Hair follicular keratinocyte (primary cell): ENCODE results near the genes DYNAP and NEDD4L.

DNA sequence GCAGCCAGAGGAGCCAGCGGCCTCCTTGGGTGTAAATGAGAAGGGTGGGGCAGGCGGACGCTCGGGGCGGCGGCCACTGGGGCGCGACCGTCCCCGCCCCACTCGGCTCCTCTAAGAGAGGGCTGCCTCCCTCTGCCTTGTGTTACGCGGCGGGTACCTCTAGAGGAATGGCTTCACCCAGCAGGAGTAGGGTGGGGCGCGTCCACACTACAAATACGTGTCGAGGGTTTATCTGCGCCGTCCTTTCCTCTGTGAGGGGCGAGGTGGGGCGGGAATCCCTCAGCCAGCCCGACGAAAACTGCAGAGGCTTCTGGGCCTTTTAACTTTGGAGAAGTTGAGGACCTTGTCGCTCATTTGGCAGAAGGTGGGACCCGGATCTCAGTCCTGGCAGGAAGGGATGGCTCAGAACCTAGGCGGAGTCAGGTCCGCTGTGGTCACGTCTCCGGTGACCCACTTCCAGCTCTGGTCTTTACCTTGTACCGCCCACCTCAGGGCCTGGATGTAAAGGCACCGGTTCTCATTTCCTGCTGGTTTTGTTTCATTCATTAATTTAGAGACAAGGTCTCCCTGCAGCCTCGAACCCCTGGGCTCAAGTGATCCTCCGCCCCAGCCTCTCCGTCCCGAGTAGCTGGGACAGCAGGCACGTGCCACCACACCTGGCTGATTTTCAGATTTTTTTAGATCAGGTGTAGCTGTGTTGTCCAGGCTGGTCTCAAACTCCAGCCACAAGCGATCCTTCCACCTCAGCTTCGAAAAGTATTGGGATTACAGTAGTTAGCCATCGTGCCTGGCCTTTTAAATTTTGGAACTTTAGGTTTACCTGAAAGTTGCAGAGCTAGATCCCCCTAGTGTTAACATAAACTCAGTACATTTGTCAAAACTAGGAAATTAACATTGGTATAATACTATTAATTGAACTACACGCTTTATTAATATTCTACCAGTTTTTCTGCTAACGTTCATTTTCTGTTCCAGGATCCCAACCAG is 645 bp downstream of the POLI start:
- RAMPAGE, long total RNA, result no peak

- RAMPAGE, long total RNA, result no peak
Observed at GRCh38 chr18:54591125-54591477, at the start of gene DYNAP. Gene DYNAP, plus strand, starts transcription at chr18:54591245.

DNA sequence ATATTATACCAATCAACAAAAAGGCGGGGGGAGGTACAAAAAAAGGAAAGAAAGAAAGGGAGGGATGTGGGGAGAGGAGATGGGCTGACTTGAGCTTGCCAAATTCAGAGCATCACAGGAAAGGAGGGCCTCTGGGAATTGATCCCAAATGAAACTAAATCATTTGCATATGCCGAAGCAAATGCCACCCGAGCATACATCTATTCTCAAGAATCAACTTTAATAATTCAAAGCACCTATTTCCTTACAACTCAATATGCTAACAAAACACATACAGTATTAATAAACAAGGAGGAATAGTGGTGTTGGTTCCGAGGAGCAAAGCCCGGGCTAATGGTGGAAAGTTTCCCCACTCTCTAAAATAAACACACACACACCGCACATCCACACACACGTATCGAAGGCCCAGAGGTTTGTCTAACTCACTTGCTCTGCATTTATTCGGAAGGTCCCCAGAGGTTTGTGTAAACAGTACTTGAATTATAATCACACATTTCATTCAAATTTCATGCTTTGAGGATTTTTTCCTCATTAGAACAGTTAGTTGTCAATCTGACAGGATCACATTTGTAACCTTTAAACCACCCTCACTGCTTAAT is 264.8 kb downstream of the TCF4 start:
- RAMPAGE, long total RNA, result no peak

- RAMPAGE, long total RNA, result no peak
Observed at GRCh38 chr18:55405856-55406325, 182.1 kb downstream of the TCF4 start.

DNA sequence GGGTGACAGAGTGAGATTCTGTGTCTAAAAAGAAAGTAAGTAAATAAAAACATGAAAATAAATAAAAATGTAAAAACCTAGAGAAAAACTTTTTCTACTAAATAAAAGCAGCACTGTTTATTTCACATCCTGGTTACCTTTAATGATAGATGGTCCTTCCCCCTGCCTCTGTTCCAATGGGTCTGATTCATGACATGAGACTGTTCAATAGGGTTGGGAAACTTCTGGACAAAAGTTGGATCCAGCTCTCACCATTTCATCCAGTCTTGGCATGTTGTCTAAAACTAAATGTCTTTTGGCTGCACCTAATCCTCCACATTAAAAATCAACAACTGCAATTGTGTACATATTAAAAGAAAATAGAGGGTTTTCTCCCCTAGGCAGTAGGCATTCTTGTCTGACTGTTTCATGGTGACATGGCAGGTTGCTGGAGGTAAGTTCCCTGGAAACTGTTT is 136.0 kb downstream of the TCF4 start:
- RAMPAGE, long total RNA, result no peak

DNA sequence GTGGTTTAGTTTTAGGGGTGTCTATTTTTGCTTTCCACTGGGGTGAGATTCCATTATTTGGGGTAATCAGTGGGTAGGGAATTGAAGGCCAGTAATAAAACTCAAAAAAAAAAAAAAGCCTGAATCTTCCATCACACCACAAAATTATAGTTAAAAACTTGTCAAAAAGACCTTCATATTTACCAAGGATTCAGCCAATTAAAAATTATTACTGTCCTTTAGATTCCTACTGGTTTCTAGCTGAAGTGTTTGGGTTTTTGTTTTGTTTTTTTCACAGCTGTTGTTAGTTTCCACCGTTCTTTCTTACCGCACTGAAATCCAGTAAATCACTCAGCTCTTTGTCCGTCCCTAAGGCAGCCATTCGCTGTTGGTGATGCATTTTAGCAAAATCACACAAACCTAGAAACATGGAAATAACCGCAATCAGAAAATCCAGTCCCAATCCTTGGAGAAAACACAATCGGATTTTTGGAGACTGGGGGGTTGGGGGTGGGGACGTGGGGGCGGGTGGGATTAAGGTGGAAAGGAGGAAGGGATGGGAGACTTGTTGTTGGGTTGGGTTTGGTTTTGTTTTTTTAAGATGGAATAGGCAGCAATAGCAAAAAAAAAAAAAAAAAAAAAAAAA is 1.1 kb downstream of the TCF4 start:
- RAMPAGE, long total RNA, result no peak

- RAMPAGE, long total RNA, result no peak
Observed at GRCh38 chr18:55665073-55665314, 77.0 kb upstream of the TCF4 start.

DNA sequence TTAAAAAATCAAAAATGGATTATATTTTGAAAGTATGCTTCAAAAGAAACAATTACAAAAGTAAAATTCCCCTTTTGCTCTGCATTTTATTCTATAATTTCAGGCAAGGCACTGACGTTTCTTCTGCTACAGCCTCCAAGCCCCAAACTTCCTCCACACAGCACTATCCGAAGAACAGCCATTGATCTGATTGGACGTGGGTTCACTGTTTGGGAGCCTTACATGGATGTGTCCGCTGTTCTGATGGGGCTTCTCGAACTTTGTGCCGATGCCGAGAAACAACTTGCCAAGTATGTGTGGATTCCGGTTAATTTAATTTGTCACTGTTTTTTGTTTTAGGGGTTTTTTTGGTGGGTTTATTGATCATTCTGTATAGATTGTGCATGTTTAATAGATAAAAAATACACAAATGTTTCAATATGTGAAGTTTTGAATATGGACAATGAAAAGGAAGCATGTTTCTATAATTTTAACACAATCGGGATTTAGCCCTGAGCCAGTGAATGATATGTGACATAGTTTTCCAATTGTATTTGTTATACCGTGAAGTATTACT is 223.0 kb upstream of the BOD1L2 start:
- RAMPAGE, long total RNA, result no peak

DNA sequence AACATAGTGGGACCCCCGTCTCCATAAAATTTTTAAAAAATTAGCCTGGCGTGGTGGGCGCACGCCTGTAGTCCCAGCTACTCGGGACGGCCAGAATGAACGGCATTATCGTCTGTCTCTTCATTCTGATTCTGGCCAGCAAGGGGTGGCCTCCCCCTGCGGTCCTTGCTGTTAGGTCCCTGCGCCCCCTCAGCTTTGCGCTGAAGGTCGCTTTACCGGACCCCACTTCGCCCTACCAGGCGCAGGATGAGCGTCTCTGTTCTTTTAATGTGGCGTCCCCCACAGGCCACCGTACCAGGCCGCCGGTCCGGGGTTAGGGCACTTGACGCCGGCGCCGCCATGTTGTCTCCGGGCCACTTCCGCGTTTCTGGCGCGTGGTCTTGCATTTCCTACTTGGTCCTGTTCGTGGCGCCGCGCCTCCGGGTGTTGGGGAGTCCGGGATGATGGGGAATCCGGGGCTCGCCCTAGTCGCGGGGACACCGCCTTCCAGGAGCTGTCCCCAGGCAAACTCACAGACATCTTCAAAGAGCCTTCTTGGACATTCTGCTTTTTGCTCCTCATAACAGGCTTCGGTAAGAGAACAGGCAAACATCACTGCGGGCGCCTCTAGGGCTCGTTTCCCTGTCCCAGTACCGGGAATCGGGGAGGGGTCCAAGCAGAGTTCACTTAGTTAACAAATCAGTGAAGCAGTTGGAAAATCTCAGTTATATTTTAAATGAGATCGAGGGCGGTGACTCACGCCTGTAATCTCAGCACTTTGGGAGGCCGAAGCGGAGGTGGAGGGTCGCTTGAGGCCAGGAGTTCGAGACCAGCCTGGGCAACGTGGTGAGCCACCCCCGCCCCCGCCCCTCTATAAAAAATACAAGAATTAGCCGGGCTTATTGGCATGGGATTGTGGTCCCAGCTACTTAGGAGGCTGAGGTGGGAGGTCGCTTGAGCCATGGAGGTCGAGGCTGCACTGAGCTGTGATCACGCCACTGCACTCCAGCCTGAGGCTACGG is 8.6 kb upstream of the NARS1 start:
- RAMPAGE, long total RNA, result no peak

DNA sequence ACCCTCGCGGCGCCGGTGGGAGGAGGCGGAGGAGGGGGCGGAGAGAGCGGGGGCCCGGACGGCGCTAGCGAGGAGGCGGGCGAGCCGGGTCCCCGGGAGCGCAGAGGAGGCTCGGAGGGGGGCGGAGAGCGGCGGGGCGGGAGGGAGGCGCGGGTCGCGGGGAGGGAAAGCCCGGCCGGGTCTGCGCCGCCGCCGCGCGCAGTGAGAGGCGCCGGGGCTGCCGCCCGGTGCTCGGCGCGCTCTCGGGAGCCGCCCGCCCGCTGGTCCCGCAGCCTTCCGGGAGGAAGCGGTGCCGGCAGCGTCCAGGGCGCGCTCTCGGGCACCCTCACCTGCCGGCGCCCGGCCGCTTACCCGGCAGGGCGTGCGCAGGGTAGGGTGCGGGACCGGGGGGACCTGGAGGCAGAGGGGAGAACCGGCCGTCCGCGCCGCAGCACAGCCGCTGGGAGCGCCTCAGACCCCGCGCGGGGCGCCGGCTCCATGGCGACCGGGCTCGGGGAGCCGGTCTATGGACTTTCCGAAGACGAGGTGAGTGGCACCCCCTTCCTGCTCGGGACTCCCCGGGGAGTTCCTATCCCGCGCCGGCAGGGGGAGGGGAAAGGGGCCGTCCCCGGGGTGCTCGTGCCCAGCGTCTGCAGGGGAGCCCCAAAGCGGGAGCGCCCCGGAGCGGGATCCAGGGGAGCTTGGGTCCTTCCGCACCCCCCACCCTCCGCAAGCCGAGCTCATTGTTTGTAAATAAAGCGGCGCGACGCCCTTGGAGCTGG is at the start of gene NEDD4L:
TSS of gene NEDD4L (plus strand) at position 43 of the 761 bp plus-strand sequence.
- RAMPAGE, long total RNA, result no peak

- RAMPAGE, long total RNA, result no peak
Observed at GRCh38 chr18:58044945-58045858, 1.2 kb downstream of the NEDD4L start.

- RAMPAGE, long total RNA, result no peak
Observed at GRCh38 chr18:58196122-58196747, 152.2 kb downstream of the NEDD4L start.

DNA sequence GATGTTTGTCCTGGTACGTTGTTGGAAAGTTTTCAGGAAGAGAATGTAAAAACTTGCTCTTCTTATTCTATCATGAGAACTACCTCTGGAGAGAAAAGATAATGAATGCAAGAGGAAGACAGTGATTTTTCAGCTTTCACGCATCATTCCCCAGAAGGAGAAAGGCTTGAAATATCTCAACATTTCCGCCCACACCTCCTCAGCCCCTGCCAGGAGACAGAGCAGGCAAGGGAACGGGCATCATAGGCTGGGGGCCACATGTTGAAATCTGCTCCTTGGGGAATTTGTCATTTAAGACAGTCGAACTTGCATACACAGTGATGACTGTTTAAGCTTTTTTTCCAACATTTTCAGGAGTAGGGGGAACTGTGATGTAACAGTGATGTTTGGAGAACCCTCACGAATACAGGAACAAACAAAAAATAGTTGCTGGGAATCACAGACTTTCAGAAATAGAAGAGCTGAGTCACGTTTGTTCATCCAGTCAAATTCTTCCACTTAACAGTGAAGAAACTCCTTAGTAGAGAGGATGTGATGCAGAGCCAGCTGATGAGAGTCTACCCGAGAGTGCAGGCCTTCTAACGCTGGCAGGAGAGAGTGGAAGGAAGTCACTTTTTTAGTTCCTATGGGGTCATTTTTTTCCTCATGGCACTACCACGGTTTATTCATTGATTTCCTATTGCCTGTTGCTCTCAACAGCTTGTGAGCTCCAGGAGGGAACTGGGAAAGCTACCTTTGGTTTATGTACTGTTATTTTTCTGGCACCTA is 266.8 kb downstream of the ALPK2 start:
- RAMPAGE, long total RNA, result no peak

DNA sequence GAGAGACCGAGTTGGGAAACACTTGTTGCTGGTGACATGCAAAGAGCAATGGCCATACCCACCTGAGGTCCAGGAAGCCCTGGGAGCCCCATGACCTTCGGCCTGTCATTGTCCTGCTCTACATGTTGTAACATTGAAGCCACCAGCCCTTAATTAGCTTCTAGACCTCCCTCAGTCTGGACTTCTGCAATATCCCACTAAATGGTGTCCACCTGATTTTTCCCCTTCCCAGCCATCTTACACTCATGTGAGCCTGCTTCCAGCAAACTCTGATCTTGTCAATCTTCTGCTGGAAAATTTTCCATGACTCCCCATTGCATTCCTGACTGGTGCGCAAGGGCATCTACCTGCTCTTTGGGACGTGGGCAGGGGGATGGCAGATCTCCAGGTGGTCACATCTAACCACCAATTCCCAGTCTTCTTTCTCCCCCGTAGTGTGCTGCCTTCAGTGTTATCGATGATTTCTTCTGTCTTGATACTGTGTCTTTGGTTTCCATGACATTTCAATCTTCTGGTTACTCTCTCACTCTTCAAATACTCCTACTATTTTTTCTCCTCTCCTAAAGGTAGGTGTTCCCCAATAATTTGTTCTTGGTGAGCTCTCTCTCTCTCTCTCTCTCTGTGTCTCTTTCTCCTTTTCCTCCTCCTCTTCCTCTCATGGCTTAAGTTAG is 220.7 kb downstream of the ALPK2 start:
- RAMPAGE, long total RNA, result no peak

DNA sequence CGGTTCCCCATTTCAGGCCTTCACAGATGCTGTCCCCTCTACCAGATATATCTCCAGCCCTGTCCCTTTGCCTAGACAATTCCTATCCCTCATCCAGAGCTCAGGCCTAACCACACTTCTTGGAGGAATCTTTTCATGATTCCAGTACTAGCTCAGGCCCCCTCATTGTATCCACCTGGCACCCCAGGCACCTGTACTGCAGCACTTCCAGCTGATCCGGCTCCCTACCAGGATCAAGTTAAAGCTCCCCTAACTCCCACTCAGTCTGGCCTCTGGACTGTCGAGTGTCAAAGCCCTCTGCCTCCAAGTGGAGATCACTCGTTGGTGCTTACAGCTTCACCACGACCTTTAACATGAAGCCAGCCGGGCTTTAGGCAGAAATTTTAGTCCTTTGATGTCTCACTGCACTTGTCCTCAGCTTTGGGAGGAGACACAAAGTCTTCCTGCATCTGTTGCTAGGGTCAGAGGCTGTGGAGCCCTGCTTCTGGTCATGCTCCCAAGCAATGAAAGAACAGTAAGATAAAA is 197.7 kb downstream of the ALPK2 start:
- RAMPAGE, long total RNA, result no peak

DNA sequence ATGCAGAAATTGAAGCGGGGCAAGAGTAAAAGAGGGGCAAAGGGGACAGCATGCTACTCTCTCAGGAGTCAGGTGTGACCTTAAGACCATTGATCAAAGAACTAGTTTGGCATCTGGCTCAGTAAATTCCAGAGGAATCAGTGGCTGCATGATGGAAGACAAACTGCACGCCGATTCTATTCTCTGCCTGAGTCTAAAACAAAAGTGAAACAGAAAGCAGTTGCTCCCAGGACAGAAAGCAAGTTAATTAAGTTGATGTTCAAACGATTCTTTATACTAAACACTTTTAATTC is 190.3 kb downstream of the ALPK2 start:
- RAMPAGE, long total RNA, result no peak

- RAMPAGE, long total RNA, result no peak
Observed at GRCh38 chr18:58540638-58541225, 88.2 kb downstream of the ALPK2 start.

GRCh38 chr18:58592382-58593000 is 36.4 kb downstream of the ALPK2 start:
- RAMPAGE, long total RNA, result no peak

DNA sequence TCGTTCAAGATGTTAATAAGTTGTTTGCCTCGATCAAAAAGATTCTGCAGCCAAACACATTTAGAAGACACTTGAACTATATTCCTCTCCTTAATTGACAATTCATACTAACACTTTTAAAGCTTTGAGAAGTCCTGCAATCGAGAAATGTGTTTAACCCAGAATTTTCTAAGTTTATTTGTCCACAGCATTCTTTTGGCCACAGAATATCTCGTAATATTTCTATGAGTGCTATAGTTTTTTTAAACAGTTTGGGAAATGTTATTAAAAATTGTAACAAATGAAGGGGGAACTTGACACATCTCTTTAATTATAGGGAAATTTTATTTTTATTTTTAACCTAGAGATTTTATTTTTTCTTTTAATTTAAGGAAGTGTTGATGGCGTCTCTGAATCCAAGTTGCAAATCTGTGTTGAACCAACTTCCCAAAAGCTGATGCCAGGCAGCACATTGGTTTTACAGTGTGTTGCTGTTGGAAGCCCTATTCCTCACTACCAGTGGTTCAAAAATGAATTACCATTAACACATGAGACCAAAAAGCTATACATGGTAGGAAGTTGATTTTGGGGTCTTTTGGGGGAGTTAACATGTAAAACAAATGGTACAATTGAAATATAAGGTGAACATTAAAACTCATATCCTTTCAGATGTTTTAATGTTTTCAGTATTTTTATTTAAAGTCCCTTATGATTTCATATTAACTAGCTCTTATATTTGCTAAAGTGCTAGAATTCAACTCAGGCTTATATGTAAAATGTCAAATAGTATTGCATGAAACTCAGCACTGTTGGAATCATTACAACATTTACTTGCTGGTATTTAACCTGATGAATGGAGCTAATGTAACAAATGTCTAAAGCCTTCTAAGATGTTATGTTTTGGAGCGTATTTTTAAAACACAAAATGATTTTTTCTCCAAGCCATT is 38.0 kb downstream of the MALT1 start:
- RAMPAGE, long total RNA, result no peak

GRCh38 chr18:58779999-58780520 is 84.6 kb upstream of the ZNF532 start:
- RAMPAGE, long total RNA, result no peak